OVCAR3 (cell line): Measurements from ENCODE around the genes IBSP, MEPE, SPP1 and ABCG2.

- RRBS = no CpG with 5 or more reads among the region's 3 CpGs
Measured at GRCh38 chr4:87055225-87056186, 120.7 kb downstream of the AFF1 start.

GRCh38 chr4:87125604-87126494, 94.6 kb downstream of the KLHL8 start:
- RRBS = no CpG with 5 or more reads among the region's 18 CpGs

GRCh38 chr4:87420724-87421440, 1.5 kb upstream of the NUDT9 start:
- RRBS = no CpG with 5 or more reads among the region's 11 CpGs

DNA sequence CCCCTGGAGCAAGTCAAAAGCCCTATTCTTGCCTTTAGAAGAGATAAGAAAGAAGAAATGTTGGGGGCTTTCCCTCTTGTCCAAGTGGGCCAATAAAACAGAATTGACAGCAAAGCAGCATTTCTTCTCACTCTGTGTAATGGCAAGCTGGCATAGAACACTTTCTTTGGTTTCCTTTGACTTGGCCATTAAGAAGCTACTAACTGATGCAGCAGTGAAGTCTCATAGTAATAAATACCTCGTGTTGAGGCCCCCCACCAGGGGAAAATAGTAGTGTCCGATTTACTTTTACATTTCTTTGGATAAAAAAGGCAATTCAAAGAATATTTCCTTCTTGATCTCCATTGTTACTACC, 3.2 kb downstream of the SPARCL1 start:
- RRBS = no CpG with 5 or more reads among the region's 2 CpGs

DNA sequence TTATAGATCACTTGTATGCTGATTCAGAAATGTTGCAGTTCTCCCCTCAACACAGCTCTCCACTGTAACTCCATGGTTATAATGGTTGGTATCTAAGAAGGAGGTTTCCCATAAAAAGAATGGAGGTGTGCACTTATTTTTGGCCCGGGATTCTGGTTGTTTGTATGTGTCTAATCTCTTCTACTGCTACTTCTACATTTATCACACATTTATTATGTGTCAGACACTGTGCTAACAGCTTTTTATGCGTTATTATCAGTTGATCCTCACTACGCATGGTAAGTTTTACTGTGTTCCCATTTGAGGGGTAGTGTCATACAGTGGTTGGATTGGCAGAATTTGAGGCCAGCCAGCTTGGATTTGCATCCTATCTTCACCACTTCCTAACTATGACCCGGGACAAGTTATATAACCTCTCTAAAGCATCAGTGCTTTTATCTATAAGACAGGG, 648 bp upstream of the SPARCL1 start:
- RRBS = no CpG with 5 or more reads among the region's 4 CpGs

DNA sequence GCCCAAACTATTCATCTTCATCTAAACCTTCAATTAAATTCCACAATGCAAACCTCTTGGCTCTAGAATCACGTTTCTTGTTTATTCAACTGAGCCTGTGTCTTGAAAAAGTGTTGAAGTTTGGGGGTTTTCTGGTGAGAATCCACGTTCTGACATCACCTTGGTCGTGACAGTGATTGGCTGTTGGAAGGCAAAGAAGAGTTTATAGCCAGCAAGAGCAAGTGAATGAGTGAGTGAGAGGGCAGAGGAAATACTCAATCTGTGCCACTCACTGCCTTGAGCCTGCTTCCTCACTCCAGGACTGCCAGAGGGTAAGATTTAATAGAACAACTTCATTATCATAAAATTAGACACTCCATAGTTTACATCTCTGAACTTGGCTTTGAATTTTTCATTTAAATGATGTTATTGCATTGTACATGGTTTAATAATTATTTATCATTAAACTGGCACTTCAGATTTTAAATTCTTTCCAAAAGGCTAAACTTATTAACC, at the start of gene IBSP:
TSS of gene IBSP (plus strand) at position 232 of the 495 bp plus-strand sequence.
- RRBS = no CpG with 5 or more reads among the region's 3 CpGs

- RRBS = no CpG with 5 or more reads among the region's 3 CpGs
Measured at GRCh38 chr4:87832622-87833136, at the start of gene MEPE. Gene MEPE (plus strand): TSS chr4:87832969.

DNA sequence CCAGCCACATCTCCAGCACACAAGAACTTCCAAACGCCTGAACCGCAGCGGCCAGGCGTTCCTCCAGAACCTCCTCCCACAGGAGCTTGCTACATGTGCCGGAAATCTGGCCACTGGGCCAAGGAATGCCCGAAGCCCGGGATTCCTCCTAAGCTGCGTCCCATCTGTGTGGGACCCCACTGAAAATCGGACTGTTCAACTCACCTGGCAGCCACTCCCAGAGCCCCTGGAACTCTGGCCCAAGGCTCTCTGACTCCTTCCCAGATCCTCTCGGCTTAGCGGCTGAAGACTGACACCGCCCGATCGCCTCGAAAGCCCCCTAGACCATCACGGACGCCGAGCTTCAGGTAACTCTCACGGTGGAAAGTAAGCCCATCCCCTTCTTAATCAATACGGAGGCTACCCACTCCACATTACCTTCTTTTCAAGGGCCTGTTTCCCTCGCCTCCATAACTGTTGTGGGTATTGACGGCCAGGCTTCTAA, 51.4 kb upstream of the SPP1 start:
- RRBS = no CpG with 5 or more reads among the region's 22 CpGs

- RRBS = no CpG with 5 or more reads among the region's 9 CpGs
Measured at GRCh38 chr4:87975337-87975998, at the start of gene SPP1. Gene SPP1 (plus strand): TSS chr4:87975714.

GRCh38 chr4:88046372-88047424, 39.3 kb downstream of the PKD2 start:
- RRBS = no CpG with 5 or more reads among the region's 8 CpGs

DNA sequence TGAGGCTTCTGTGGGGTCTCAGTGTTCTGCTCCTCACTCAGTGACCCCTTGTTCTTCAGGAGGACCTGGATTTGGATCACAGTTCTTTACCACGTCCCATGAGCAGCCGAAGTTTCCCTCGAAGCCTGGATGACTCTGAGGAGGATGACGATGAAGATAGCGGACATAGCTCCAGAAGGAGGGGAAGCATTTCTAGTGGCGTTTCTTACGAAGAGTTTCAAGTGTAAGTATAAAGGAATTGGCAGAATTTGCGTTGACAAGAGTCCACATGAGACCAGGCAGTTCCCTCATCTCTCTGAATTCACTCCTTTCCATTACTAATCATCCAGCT, 60.4 kb downstream of the PKD2 start:
- RRBS = no CpG with 5 or more reads among the region's 8 CpGs

DNA sequence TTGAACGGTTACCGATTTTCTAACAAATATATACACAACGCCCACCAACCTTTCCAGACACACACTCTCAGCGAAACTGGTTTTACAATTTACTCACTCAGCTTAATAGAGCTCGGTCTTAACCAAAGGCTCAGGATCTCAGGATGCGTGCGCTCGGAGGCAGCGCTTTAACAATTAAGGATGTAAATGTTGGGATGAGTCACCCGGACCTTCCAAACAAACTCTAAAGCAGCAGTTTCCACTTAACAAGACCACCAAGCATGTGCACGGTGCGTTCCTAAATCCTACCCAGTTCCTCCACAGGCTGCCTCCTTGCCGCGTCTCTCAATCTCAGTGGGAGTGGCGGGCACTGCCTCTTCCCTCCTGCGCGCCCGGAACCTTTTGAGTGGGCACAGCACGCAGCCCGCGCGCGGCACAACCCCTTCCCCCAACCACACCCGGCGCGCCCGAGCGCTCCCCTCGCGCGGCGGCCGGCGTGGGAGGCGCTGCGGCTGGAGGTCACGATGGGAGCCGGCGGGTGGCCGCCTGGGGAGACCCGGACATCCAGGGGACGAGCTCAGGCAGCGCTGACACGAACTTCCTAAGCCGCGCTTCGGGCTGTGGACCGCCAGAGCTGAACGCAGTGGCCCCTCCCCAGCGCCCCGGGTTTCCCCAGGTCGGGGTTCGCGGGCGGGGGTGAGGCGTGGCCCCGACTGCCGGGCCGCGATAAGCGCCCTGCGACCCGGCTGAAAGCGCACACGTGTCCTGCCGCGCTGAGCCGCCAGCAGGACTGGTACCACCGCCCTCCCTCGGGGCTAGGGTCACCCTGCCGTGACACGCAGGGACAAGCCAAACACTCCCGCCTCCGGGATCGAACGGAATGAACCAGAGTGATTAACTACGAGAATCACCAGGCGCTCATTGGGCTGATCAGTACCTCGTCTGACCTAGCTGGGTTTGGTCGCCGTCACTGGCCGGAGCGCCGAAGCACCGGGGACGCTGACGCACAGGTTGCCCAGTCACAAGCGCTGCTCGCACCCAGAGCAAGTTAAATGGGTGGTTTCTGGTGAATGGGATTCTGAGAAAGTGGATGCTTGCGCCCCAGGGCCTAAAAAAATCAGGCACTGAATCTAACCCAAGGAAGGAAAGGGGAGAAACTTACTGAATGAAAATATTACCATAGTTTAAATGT, at the start of gene ABCG2:
TSS of gene ABCG2 (minus strand) at position 351 of the 1,171 bp plus-strand sequence.
- RRBS = 5% methylated on average over 39 of the region's 90 CpGs

DNA sequence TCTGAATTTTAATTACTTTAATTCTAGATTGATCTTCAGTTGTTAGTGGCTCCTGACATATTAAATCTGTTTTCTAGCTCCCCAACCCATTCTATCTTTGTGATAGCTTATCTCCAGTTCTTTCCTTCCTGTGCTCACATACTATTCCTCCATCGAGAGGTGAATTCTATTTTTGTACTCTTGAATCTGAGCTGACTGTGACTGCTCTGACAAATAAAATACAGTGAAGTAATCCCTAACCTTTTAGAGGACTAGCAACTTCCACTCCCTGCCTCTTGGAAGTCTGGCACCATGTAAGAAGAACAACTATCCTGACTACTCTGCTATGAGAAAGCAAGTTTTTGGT, 13.3 kb upstream of the PPM1K start:
- RRBS = no CpG with 5 or more reads among the region's 1 CpG

- RRBS = no CpG with 5 or more reads among the region's 3 CpGs
Measured at GRCh38 chr4:88320496-88321293, 36.3 kb upstream of the PPM1K start.

- RRBS = no CpG with 5 or more reads among the region's 3 CpGs
Measured at GRCh38 chr4:88341575-88341892, 37.1 kb upstream of the HERC6 start.

- RRBS = no CpG with 5 or more reads among the region's 8 CpGs
Measured at GRCh38 chr4:88843062-88843396, 145.4 kb upstream of the NAP1L5 start.

- RRBS = no CpG with 5 or more reads among the region's 2 CpGs
Measured at GRCh38 chr4:88928880-88929337, 128.1 kb downstream of the FAM13A start.

DNA sequence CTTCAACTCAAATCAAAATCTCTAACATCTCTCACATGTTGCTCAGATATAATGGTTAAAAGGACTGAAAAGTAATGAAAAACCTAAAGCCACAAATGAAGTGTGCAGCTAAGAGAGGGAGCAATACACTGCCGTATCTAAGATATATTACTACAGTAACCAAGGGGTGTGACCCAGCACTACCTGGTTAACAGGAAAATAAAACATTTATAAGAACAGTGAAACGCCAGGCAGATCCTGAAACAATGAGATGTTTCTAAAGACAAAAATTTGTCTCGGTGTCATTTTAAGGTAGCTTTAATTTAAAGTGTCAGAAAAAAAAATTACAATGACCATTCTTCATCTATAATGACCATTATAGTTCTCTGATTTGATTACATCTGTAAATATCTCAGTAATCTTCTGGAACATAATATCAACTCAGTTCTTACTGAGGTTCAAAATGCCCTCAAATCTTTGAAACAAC, 27.2 kb downstream of the FAM13A start:
- RRBS = no CpG with 5 or more reads among the region's 3 CpGs

DNA sequence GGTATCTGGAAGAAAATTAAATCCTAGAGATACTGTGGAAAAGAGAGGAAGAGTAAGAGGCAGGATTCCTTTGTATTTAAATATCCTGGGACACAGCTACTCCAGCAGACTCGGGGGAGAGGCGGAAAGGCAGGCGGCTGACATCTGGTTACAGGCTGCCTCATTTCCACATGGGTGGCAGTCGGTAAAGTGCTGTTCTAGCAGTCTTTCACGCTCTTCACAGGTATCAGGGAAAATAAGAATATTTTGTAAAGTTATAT, 1.5 kb upstream of the TIGD2 start:
- RRBS = no CpG with 5 or more reads among the region's 5 CpGs